Measurements from ENCODE around the genes VAPA and APCDD1.

DNA sequence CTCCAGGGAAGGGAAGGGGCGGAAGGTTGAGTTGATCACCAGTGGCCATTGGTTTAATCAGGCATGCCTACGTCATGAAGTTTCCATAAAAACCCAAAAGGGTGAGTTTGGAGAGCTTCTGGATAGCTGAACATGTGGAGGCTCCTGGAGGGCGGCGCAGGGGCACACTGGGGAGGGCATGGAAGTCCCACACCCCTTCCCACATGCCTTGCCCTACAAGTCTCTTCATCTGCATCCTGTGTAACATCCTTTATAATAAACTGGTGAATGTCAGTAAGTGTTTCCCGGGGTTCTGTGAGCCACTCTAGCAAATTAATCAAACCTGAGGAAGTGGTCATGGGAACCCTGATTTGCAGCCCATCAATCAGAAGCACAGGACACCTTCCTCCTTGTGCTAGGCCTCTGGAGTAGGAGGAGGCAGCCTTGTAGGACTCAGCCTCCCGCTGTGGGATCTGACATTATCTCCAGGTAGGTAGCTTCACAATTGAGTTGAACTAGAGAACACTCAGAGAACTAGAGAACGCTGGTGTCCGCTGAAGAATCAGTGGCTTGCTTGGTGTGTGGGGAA lies 30.4 kb downstream of the RAB31 start:
- PRO-cap, result no peak

- PRO-cap, result no peak
These were observed 49.7 kb downstream of the RAB31 start for GRCh38 chr18:9757606-9758480.

- PRO-cap, result no peak
These were observed 77.7 kb downstream of the RAB31 start for GRCh38 chr18:9785735-9786194.

- PRO-cap, result bidirectional peak, plus-strand start at chr18:9914039, minus-strand start at chr18:9913830
These were observed at the start of gene VAPA for GRCh38 chr18:9913614-9914427. Gene VAPA (plus strand): TSS chr18:9914016.

DNA sequence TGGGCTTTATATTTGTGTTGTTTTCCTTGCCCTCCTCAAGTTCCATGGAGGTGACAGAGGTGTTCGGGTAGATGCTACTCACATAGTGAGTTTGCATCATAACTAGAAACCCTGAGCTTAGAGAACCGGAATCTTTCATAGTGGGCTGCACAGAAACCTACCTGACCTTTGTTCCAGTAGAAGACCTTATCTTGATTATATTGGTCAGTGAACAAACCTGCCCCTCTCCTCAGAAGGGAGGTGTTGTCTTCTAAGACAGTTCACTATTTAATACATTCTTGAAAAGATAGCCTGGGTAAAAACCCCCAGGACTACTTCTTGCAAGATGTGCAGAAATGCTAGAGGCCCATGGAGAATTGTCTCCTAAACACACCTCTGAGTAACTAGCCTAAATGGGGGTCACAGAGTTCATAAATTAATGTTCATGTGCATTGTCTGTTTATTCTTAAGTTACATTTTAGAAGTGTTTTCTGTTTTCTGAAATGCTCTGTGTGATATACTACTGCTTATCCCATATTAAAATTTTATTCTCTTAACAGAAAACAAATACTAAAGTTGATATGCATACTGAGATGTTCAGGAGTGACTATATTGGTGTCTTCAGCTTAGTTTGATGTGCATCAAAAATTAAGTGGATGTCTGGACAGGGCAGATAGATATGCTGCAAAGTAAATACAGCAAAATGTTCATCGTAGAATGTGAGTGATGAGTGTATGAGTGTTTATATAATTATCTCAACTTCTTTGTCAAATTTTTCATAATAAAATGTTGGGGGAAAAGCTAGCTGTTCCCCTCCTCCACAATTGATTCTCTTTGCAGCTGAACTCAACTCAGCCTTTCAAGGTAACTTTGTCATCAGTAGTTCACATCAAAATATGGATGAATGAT lies 13.0 kb downstream of the VAPA start:
- PRO-cap, result no peak

DNA sequence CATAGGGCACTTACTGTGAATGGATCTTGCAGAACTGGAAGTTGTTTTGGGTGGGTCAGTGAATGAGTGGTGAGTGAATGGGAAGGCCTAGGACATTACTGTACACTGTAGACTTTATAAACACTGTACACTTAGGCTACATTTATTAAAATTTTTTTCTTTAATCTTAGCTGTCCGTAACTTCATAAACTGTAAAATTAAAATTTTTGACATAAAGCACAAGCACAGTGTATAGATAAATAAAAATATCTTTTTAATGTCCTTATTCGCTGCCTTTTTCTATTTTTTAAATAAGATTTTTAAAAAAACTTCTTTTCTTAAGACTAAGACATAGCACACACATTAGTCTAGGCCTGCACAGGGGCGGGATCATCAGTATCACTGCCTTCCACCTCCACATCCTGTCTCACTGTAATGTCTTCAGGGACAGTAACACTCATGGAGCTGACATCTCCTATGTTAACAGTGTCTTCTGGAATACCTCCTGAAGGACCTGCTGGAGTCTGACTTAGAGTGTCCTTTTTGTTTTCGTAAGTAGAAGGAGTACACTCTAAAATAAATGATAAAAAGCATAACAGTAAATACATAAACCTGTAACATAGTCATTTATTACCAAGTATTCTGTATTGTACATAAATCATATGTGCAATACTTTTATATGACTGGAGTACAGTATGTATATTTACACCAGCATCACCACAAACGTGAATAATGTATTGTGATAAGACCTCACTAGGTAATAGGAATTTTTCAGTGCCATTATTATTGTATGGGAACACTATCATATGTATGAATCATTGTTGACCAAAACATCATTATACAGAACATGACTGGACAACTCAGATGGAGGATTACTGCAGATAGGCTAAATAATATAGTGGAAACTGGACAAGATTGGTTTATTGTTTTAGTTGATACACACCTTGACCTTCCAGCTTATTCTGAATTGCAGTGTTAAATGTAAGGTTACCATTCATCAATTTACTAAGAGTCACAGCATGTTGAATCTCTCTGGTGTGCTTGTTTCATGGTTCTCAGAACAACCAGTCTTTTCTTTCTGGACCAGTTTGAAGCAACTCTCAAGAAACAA lies 33.2 kb downstream of the VAPA start:
- PRO-cap, result no peak

- PRO-cap, result no peak
These were observed 36.4 kb downstream of the VAPA start for GRCh38 chr18:9950225-9950605.

DNA sequence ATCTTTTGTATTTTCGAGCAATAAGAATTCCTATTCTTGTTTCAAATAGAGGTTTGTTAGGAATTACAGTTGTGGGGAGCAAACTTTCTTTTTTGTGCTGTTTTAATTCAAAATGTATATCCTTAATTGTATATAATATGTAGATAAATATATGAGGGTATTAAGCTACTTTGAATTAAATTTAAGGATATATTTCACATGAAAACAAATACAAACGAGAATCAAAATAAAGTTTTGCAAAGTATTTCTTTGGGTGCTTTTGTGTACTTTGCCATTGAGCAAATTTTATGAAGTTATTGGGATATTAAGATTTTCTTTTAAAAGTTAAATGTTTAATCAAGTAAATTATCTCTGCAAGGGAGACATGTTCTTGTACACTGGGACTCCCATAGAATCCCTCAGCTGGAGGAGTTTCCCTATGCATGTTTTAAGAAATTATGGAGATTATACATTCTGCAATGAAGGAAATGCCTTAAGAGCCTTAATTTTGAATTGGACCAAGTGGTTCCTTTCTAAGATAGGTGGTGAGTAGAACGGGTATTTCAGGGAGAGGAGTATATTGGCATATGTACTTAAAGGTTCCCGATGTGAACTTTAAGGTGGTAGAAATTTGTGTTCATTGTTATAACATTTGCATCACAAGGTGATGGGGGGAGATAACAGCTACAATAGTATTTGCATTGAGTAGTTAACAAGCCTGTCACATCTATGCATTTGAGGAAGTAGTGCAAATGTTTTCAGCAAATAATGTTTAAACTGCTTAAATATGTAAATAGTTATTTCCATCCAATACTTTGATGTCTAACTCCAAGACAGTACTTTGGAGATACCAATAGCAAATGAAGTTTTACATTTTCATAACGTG lies 46.2 kb downstream of the VAPA start:
- PRO-cap, result no peak

DNA sequence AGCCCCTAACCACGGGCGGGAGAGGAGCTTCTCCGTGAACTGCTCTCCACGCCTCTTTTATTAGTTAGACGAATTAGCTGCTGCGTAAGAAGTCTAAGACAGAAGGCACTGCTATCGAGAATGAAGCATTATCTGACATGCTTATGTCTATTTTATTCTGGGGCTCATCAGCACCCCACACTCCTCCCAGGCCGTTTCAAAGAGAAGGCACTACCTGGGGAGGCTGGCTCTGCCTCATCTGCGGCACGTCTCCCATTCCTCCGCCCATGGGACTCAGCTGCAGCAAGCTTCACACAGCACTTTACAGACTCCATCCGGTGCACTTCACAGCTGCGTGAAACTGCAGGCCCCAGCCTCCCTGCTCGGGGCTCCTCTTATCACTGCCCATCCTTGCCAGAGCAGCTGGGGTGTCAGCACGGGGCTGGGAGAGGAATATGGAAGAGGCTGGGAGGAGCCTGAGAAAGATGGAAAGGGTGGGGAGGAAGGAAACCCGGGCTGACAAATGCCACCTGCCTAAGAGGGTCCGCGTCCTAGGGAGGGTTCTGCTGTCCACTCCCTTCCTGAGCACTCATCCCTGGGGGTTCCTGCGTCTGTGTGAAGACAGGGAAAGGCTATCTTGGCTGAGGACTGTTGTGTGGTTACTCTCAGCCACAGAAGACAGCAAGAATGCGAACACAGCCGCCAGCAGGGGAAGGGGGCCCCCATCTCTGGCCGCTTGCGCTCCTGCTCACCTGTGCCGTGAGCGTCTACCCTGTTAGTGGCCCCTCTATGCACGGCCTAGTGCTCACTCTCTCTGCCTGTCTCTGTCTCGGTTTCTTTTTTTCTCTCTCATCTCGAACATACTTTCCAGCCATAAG lies 207.0 kb upstream of the APCDD1 start:
- PRO-cap, result no peak

- PRO-cap, result no peak
These were observed 79.9 kb upstream of the APCDD1 start for GRCh38 chr18:10374426-10375058.

GRCh38 chr18:10454011-10454796 lies at the start of gene APCDD1:
Gene APCDD1 (plus strand): TSS chr18:10454635.
- PRO-cap, result unidirectional peak, minus-strand start at chr18:10454169; bidirectional peak, plus-strand start at chr18:10454603, minus-strand start at chr18:10454524

DNA sequence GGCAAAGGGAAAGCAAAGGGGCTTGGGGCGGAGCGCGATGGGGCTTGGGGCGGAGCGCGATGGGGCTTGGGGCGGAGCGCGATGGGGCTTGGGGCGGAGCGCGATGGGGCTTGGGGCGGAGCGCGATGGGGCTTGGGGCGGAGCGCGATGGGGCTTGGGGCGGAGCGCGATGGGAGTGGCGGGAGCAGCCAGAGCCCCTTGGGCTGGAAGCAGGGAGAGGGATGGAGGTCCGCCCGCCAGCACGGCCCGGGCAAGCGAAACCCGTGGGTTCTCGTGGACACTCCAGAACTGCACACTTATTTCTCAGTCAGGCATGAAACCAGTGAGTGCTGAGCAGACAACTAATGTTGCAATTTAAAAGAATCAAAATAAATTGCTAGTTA lies 81.7 kb downstream of the NAPG start:
- PRO-cap, result no peak

- PRO-cap, result no peak
These were observed 2.9 kb downstream of the PIEZO2 start for GRCh38 chr18:11146541-11146888.

GRCh38 chr18:11148533-11149308 lies 648 bp downstream of the PIEZO2 start:
- PRO-cap, result no peak

DNA sequence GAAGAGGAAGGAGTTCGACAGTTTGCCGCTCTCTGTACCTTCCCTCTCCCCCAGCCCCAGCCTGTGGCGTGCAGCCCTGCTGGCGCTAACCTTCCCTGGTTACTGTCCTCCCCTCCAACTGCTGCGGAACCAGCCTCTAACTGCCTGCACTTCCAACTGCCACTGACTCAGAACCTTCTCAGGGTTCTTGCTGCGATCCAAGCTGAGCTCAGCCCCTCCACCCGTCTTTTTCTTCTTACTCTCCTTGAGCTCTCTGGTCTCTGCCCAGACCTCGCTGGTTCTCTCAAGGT lies 19.1 kb upstream of the GNAL start:
- PRO-cap, result no peak

DNA sequence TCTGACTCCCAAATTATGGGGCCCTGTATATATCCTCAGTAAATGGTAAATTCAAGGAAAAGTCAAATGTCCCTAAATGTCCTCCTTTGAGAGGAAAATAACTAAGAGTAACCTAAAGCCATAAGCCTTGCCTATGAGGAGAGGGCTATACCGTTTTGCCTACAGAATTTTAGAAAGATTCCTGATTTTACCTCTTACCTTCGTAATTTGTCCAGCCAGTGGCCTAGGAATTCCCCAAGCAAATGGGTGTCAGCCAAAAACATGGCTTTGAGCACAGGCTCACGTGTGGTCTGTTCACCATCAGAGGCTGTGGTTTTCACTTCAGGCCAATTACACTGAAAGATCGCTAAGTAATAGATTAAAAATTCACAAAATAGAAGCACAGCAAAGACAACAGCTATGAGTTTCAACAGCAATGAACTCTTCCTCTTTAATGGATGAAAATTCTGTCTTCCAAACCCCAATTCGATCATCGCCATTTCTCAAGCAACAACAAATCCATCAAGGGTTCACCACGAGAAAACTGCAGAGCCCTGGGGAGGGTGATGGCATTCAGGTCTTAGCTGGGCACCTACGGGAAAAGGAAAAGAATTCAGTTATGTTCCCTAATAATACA lies 11.2 kb downstream of the MPPE1 start:
- PRO-cap, result no peak

DNA sequence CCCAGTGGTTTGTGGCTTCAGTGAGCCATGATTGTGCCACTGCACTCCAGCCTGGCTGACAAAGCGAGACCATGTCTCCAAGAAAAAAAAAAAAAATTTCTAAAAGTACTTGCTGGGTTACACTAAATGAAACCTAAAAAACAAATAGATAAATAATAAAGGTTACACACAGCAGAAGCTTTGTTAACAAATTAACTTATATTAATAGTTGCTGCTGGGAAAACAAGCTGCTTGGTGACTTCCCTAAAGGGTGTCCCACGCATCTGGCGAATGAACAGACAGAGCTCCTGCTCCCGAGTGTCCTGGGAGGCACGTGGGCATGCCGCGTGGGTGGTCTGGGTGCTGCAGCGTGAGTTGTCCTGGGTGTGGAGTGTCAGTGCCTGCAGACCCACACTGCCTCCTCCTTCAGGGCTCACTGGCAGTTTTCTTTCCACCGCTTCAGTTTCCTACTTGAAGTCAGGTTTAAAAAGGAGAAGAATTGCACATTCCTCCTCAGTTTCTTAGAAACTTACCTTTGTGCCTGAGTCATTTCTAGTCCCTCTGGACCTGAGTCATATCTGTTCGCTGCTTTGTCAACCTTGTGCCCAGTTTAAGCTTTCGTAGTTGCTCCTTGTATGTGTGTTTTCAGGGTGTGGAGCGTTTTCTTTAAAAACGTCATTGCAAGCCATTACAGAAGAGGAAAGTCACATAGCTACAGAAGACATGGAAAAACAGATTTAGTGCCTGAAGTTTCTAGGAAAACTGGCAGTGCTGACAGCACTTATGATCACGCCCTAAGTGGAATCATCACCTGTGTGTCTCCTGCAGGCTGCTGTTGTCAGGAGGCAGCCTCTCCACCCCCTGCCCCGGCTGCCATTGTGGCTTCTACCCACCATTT lies 24.3 kb downstream of the IMPA2 start:
- PRO-cap, result no peak

GRCh38 chr18:12009403-12010435 lies 28.4 kb downstream of the IMPA2 start:
- PRO-cap, result no peak

- PRO-cap, result no peak
These were observed 27.7 kb downstream of the ANKRD62 start for GRCh38 chr18:12121135-12121917.

- PRO-cap, result bidirectional peak, plus-strand start at chr18:12288296, minus-strand start at chr18:12288135
These were observed 20.4 kb upstream of the TUBB6 start for GRCh38 chr18:12287098-12288484.